Astrocyte (in vitro differentiated cells and primary cell): ENCODE data around the genes LTK, TGM7, TP53BP1 and WDR76.

- PRO-cap: no peak
- RRBS, 2 experiments: 97% methylated on average over 2 of the region's 9 CpGs
Observed at GRCh38 chr15:41396469-41397076, 5.7 kb downstream of the NDUFAF1 start.

- PRO-cap: no peak
- RRBS, 2 experiments: no CpG with 5 or more reads among the region's 9 CpGs
Observed at GRCh38 chr15:41474382-41474884, 19.2 kb upstream of the ITPKA start.

DNA sequence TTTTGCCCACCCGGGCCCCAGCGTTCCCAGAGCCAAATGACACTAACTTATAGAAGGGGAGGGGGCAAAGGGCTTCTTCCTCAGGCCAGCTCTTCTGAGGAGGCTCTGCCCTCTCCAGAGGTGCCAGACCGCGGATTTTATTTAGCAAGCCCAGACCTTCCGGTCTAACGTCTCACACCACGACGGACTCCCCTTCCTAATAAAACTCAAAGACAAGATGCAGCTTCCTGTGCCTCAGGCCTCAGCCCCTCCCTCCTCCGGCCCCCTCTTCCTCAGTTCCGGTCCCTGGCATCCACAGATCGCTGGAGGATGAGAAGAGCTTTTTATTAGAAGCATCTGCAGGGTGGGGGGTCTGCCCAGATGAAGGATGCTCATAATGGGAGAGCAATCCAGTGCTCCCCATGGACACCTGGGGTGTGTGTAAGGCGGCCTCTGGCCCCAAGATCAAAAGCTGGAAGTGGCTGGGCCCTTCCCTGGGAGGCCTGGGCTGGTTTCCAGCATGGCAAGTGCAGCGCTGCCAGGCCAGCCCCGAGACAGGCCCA, 9.7 kb downstream of the ITPKA start:
- PRO-cap: no peak
- RRBS, 2 experiments: 10 to 13% methylated on average over 1 to 6 of the region's 14 CpGs

DNA sequence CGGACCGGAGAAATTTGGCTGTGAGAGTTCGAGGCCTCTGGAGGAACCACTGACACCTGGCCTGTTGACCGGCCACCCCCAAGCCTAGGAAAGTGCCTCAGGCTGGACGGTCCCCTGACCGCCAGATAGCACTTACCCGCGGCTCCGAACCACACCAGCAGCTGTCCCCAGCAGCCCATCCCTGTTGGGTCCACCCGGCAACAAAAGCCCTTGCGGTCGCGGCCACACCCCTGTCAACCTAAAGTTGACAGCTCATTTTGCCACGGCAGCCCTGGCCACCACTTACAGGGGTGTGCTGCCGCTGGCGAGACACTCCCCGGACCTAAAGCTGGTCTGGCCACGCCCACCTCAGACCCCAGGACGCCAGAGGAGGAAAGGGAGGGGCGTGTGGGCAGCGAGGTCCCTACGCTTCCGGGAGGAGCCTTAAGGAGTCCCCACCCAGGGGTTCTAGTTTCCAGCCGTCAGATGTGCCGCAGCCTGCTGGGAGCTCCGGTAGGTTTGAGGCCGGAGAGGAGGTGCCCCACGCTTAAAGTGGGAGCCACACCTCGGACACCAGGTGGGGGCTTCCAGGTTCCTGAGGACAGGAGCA, at the start of gene LTK:
Gene LTK (minus strand): TSS at position 297 of the 589 bp plus-strand sequence.
- PRO-cap: no peak
- RRBS, 2 experiments: 4 to 7% methylated on average over 12 to 18 of the region's 29 CpGs

DNA sequence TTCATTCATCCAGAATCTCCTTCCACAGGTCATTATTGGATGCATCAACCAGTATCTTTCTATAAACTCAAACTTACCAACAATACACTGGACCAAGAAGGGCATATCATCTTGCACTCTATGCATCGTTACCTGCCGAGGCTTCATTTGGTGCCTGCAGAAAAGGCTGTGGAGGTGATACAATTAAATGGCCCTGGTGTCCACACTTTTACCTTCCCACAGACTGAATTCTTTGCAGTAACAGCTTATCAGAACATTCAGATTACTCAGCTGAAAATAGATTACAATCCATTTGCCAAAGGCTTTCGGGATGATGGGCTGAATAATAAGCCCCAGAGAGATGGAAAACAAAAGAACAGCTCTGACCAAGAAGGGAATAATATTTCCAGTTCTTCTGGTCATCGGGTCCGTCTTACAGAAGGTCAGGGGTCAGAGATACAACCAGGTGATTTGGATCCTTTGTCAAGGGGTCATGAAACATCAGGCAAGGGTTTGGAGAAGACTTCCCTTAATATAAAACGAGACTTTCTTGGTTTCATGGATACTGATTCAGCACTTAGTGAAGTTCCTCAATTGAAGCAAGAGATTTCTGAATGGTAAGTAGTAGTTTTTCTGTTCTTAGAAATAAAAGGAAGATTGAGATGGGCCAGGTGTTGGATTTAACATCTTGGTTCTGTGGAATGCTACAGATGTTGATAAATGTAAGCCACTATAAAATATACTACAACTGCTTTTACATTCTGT, 104.7 kb upstream of the MAPKBP1 start:
- PRO-cap: no peak
- RRBS, 2 experiments: no CpG with 5 or more reads among the region's 6 CpGs

DNA sequence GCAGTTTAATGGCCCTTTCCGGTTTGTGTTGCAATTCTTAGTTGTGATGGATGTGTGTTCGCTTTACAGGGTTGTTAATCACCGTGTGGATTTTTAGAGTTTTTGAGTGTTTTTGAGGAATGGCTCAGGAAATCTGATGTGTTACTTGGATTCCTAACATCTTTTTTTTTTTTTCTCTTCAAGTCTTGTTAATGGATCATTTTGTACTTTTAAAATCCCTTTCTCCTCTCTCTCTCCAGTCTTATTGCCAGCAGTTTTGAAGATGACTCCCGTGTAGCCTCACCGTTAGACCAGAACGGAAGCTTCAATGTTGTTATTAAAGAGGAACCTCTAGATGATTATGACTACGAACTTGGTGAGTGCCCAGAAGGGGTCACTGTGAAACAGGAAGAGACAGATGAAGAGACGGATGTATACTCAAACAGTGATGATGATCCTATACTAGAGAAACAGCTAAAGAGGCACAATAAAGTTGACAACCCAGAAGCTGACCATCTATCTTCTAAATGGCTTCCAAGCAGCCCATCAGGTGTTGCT, 78.4 kb upstream of the MAPKBP1 start:
- PRO-cap: no peak
- RRBS, 2 experiments: no CpG with 5 or more reads among the region's 8 CpGs

- PRO-cap: no peak
- RRBS, 2 experiments: no CpG with 5 or more reads among the region's 17 CpGs
Observed at GRCh38 chr15:41862710-41863379, 24.2 kb downstream of the PLA2G4B start.

GRCh38 chr15:41939884-41940382, 32.4 kb downstream of the EHD4 start:
- PRO-cap: no peak
- RRBS, 2 experiments: no CpG with 5 or more reads among the region's 11 CpGs

DNA sequence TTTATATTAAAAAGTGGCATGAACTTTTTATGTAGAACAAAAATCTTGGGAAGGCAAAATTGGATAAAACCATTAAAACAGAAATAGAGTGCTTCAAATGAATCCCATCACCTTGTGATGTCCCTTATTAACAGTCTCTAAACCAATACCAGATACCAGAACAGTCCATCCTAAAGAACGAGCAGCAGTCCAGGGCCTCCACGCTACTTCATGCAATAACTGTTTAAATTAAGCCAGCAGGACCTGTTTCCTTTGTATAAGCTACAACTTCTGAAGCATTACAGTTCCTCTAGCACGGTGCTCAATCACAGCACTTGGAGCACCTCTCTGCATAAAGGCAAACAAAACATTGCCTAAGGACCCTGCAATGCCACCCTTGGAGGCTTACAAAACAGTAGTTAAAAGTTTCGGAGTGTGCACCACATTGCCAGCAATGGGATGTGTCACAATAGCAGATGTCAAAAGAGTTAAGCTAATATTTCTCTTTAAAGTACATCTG, 2.5 kb upstream of the VPS39 start:
- PRO-cap: no peak
- RRBS, 2 experiments: no CpG with 5 or more reads among the region's 4 CpGs

GRCh38 chr15:42411603-42412444, 52.5 kb downstream of the CAPN3 start:
- PRO-cap: no peak
- RRBS, 2 experiments: no CpG with 5 or more reads among the region's 9 CpGs

DNA sequence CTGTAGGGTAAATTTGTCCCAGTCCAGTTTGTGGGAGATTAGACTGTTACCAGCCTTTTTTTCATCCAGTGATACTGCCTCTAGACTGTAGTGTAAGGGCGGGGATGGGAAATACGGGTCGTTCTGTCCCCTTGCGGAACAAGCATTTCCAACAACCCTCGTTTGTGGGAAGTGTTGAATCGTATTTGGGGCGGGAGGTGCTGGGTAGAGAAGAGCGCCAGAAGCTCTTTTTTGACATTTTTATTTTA, 476 bp downstream of the HAUS2 start:
- PRO-cap: no peak
- RRBS, 2 experiments: no CpG with 5 or more reads among the region's 8 CpGs

DNA sequence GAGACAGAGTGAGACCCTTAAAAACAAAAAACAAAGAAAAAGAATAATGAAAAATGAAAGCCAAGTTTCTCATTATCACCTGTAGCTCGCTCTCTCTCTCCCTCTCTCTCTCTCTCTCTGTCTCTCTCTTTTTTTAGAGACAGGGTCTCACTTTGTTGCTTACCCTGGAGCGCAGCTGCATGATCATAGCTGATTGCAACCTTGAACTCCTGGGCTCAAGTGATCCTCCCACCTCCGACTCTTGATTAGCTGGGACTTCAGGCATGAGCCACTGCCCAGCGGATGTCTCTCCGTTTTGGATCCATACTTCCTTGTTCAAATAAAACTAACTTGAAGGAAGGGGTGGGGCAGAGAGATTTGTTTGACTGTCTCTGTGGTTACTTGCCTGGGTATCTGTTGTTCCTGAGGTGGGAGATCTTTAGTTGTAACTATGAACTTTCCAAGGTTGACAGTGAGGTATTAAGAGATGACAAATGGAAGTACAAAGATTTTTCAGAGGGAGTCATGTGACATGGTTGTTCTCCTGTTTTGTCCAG, 46.9 kb downstream of the STARD9 start:
- PRO-cap: no peak
- RRBS, 2 experiments: no CpG with 5 or more reads among the region's 5 CpGs

- PRO-cap: no peak
Observed at GRCh38 chr15:42858972-42859415, 61.6 kb downstream of the TTBK2 start.

DNA sequence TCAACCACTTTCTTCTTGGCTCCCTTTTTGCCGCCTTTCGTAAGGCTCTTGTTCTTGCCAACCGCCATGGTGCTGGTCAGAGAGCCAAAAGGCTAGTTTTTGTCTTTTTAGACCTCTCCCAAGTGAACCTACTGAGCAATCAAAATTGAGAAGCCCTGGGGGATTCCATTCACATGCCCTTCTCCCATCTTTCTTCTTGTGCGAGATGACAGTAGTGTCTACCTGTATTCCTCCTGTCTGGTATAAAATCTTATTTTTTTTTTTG, 10.5 kb upstream of the UBR1 start:
- PRO-cap: no peak
- RRBS, 2 experiments: no CpG with 5 or more reads among the region's 4 CpGs

DNA sequence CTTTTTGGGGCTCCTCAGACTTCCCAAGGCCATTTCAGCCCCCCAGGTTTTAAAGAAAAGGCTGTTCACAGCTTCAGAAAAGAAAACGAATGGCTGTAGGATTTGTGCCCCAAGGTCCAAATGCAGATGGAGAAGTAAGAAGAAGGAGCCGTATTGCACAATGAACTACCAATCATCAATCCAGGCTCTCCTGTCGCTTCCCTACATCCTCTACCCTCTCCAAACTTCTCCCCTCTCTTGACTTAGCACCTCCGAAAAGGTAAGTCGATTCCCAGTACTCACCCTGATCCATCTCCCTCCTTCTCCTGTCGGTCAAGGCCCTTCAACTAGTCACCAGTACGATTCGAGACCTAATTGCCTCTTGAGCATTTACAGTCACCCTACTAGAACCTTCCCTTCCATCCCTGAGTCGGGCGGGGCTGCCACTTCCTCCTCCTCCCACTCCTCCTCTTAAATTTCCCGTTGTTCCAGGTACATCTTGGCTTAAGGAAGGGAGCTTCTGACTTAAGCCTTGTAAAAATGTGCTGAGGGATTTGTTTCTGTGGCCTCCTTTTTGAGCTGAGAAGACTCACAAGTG, at the start of gene TGM7:
Gene TGM7 (minus strand): TSS at position 297 of the 577 bp plus-strand sequence.
- PRO-cap: no peak
- RRBS, 2 experiments: no CpG with 5 or more reads among the region's 11 CpGs

DNA sequence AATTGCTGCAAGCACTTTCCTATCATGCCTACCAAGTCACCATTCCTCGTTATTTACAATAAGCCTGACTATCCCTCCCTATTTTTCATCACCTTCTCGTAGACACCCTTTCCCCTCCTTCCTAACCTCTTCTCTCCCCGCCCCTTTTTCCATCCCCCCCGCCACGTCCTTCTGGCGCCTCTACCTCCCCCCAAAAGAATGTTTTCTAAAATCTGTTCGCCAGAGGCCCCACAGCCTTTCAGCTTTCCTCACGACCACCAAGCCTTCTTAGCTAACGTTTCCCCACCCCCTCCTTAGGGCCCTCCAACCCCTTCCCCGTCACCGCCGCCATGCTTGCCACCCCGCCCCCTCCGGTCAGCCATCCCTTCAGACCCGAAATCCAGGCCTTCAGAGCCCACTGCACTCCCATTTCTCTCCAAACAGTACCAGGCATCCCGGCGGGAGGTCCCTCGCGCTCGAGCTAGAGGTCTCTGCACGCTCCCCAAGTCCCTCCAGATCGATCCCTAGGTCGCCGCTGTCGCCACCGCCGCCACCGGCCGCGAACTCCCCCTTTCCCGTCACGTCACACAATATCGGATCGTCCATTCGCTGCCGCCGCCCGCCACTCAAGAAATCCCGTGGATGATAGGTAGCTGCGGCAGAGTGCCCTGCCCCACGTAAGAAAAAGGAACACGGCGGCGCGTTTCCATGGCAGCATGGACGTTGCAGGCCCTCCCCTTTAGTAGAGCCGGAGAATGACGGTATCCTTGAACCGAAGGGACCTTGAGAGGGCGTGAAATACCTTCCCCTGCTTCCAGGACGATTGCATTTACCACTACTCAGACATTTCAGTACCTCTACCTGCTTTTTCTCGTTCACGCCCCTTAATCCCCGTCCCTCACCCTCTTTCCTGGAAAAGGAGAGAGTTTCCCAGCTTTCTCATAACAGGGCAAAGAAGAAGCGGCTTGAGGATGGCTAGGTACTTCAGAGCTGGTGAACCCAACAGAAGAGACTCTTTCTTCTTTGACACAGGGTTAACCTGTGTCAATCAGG, at the start of gene TP53BP1:
Gene TP53BP1 (minus strand): TSS at position 546 of the 1,032 bp plus-strand sequence.
- PRO-cap: unidirectional peak, minus-strand start at position 546 of the sequence
- RRBS, 2 experiments: under 1 to 2% methylated on average over 3 to 13 of the region's 55 CpGs

DNA sequence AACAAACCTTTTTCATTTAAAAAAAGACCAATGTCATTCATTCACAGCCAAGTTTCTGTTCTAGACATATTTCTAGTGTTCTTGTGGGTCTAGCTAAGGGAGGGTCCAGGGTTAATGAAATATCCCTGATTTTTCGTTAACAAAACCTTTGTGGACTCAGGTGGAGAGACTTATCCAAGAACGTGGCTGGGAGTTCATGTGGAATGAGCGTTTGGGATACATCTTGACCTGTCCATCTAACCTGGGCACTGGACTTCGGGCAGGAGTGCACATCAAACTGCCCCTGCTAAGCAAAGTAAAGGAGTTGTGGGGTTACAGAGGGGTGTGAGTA, 4.2 kb downstream of the CKMT1B start:
- PRO-cap: no peak
- RRBS, 2 experiments: no CpG with 5 or more reads among the region's 4 CpGs

GRCh38 chr15:43796607-43797403, 3.2 kb downstream of the SERINC4 start:
- PRO-cap: no peak
- RRBS, 2 experiments: no CpG with 5 or more reads among the region's 5 CpGs

DNA sequence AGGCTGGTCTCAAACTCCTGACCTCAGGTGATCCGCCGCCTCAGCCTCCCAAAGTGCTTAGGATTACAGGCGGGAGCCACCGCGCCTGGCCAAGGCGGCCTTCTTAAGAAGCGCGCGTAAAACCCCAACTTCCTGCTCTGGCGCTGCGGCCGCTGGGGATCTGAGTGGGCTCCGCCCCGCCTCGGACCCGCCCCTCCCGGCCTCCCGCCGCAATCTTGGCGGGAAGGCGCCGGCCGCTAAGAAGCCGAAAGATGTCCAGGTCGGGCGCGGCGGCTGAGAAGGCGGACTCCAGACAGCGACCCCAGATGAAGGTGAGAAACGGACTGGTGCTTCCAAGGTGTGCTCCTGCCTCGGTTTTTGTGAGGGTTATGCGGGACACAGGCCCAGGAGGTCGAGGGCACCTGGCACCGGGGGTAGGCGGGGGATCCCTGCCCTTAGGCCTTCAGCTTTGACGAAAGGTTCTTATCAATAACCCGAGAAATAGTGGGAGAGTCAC, at the start of gene WDR76:
Gene WDR76 (plus strand): TSS at position 221 of the 496 bp plus-strand sequence.
- PRO-cap: no peak
- RRBS, 2 experiments: no CpG with 5 or more reads among the region's 38 CpGs

- PRO-cap: no peak
- RRBS, 2 experiments: no CpG with 5 or more reads among the region's 8 CpGs
Observed at GRCh38 chr15:43827814-43828442, 1.1 kb downstream of the WDR76 start.